Measurements from ENCODE around the genes SLC39A9 and SMOC1.

DNA sequence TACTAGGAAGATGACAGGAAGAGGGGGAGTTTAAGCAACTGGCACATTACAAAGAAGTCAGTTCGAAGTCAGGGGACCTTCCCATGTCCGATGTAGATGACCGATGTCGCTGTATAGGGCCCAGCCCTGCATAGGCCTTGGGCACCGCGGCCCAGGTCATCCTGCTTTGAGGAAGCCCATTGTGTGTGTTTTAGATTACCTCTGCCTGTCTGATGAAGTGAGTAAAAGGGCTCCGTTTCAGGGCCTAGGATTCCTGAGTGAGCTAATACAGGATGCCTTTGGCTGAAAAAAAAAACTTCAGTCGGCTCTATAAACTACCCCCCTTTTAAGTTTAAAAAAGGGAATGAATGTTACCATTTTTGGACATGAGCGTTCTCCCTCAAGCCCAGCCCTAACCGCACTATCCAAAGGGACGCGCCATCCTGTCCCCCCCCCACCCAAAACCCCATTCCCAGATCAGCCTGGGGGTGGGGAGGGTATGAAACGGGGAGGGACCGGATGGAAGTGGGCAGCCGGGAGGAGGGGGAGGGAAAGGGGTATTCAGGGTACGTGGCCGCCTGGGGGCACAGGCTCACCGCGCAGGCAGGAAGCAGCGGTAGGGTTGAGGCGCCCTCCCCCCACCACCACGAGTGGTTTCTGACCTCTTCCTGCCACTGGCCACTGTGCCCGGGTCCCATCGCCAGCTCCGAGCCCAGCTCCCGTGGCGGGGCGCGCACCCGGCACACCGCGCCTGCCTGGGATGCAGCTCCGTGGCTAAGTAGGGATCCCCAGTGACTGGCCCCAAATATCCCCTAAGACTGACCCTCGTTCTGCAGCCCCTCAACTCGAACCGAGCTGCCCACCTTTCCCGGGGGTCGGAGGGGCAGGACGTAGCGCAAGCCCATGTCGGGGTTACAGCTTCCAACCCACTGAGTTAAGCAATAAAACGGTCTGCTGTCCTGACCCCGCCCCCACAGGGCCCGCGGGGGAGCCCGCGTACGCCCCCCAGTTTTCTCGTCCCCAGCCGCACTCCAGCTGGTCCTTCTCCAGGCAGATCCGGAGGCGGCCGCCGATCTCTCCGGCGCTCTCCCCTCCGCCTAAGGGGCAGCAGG lies 1.4 kb downstream of the ACTN1 start:
- PRO-cap: bidirectional peak, plus-strand start at position 1,028 of the sequence, minus-strand start at position 915 of the sequence

DNA sequence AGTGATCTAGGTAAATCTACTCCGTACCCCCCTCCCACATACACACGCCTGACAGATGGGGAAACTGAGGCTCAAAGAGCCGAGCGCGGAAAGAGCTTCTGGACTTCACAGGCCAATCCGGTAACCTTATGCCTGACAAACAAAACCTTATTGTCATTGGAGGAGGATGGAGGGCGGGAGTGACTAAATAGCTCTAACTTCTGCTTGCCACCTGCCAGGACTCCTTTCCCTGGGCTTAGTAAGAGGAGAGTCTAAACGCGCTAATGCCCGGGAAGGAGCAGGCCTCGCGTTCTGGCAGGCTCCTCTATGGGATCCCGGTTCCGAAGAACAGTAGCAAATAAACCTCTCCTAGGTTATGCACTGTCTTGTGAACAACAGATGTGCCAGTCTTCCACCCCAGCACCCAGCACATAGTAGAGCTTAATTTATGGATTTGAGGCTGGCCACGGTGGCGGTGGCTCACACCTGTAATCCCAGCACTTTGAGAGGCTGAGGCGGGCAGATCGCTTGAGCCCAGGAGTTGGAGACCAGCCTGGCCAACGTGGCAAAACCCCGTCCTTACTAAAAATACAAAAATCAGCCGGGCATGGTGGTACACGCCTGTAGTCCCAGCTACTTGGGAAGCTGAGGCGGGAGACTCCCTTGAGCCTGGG lies 1.2 kb upstream of the ACTN1 start:
- PRO-cap: no peak

GRCh38 chr14:69004646-69005032 lies 25.5 kb upstream of the ACTN1 start:
- PRO-cap: no peak

- PRO-cap: no peak
These were observed 75.9 kb upstream of the ACTN1 start for GRCh38 chr14:69054557-69055856.

DNA sequence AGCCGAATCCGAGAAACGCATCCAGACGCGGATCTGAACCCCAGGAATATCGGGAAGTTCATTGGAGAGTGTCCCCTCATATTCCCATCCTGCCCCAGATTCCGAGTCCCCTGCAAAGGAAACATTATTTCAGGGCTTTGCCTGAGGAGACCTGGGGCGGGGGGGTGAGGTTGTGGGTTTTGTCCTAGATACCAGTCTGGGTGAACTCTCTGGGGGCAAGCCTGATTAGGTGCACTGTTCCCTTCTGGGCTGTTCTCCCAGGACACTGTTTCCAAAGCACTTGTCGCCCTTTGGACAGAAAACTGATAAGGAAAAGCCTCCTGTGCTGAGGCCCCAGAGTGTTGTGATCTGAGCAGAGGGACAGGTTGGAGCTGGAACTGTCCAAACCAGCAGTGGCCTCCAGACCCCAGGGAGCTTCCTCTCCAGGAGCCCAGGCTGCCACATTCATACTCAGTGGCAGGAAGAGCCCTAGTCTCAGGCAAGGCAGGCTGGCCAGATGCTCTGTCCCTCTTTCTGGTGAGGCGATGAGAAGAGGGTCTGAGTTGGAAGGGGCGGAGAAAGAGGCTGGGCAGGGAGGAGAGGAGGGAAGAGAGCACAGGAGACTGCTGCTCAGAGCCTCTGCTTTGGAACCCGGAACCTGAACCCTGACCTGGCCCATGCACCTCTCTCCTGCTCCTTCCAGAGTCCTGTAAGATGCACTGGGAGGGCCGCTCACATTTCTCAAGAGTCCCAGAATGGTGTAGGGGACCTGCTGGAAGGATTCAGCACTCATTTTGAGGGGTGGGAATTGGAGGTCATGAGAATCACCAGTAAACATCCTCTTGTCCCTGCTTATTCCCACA lies 1.9 kb downstream of the GALNT16 start:
- PRO-cap: no peak

DNA sequence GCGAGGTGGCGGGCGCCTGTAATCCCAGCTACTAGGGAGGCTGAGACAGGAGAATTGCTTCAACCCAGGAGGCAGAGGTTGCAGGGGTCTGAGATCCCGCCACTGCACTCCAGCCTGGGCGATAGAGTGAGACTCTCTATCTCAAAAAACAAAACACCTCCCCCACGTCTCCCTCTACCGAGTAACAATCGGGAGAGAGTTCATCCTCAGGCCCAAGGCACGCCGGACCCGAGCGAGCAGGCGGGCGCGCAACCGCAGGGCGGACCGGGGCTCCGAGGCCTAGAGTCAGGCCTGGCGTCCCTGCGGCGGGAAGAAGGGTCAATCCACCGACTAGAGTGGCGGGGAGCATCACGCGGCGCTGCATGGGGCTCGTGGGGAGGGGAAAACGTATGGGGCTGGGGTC lies 321 bp downstream of the ERH start:
- PRO-cap: no peak

GRCh38 chr14:69398180-69399082 lies at the start of gene SLC39A9:
Gene SLC39A9, plus strand, starts transcription at chr14:69398692.
- PRO-cap: bidirectional peak, plus-strand start at chr14:69398384, minus-strand start at chr14:69398290; bidirectional peak, plus-strand start at chr14:69398692, minus-strand start at chr14:69398632

GRCh38 chr14:69532635-69533143 lies 42.0 kb downstream of the CCDC177 start:
- PRO-cap: no peak

- PRO-cap: no peak
These were observed 5.2 kb upstream of the SUSD6 start for GRCh38 chr14:69606156-69606715.

- PRO-cap: no peak
These were observed 20.8 kb downstream of the SUSD6 start for GRCh38 chr14:69631983-69632761.

- PRO-cap: no peak
These were observed 32.1 kb downstream of the SUSD6 start for GRCh38 chr14:69643297-69644099.

DNA sequence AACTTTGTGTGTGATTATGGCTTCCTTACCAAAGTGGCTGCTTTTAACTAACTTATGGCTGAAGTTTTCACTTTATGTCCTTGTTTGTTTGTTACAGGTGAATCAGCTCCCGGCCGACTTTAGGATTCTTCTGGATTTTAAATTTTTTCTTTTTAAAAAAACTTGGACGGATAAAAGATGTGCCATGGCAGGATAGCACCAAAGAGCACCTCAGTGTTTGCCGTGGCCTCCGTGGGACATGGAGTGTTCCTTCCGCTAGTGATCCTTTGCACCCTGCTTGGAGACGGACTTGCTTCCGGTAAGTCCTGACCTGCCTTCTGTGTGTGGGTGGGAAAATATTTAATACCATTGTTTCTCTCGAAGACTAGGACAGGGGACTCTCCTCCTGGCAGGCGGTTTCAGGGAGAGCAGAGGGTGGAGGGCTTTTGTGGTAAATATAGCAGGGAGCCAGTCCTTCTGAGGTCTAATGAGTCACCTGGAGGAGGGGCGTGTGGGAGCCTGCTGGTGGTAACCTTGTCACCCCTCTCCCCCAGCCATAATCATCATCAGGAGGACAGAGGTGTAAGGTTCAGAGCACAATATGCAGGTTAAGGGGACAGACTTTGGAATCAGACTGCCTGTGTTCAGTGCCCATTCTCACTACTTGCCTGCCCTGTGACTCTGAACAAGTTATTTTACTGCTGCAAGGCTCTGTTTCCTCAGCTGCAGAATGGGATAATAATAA lies 47.2 kb downstream of the SUSD6 start:
- PRO-cap: no peak

DNA sequence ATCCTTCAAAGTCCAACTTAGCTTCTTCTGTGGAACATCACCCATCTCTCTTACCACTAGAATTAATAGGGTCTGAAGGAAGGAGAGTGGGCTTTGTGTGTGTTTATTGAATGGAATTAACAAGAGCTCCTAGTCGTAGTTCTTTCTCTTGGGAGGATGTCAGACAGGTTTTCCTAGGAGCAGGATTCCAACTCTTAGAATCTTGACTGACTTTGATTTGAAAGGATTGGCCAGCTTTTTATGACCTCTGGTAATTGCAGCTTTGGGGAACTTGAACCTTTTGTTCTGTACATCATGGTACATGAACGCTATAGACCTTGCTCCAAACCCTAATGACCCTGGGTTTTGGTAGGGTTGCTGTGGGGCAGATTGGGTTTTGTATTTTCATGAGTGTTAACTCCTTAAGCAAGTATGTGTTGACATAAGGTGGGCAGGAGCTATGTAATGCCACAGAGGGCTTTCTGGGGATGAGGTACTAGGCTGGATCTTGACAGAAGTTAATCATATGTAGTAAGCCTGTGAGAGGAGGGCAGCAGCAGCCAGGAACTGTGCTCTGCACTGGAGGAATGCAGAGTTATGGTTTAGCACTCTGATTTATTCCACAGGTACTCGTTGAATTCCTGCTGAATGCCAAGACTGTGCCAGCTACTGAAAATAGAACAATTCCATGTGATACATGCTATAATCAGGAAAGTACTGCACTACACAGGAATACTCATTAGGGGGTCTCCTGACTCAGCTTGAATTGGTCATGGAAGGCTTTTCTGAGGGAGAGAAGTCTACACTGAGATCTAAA lies 58.5 kb downstream of the SUSD6 start:
- PRO-cap: no peak

- PRO-cap: no peak
These were observed 63.7 kb upstream of the SRSF5 start for GRCh38 chr14:69703147-69703716.

- PRO-cap: no peak
These were observed 50.1 kb upstream of the SRSF5 start for GRCh38 chr14:69716734-69717264.

- PRO-cap: no peak
These were observed 49.2 kb upstream of the SRSF5 start for GRCh38 chr14:69717596-69718202.

DNA sequence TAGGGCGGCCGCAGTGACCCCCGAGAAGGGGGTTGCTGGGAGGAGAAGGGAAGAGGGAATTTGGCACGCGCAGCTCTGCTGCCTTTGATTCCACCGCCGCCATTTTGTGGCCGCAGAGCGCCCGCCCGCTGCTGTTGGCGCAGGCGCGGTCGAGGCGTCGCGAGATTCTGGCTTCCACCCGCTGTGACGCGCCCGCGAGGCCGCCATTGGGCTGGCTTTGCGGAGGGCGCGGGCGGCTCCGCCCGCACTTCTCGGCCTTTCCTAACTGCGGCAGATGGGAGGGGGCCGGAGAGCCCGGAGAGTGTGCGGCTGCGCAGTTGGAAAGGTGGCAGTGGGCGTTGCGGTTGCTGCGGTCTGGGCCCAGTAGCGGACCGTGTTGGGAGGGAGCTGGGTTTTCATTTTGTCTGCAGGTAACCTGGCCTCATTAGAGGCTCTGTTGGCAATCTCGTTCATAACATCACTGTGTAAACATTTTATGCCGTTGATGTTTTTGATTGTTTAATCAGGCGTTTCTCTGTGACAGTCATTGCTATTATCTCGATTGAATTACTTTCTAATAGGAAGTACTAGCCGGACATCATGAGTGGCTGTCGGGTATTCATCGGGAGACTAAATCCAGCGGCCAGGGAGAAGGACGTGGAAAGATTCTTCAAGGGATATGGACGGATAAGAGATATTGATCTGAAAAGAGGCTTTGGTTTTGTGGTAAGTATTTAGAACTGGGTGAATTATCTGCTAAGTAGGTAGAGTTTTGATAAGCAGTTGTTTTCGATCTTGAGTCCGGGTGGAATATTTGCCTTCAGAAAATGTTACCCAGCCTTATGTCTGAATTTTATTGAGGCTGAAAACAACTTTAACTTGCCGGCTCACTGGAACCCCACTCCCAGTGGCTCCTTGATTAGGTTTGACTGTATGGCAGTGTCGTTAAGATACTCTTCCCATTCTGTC lies 910 bp downstream of the SRSF5 start:
- PRO-cap: bidirectional peak, plus-strand start at position 206 of the sequence, minus-strand start at position 108 of the sequence; bidirectional peak, plus-strand start at position 273 of the sequence, minus-strand start at position 267 of the sequence

DNA sequence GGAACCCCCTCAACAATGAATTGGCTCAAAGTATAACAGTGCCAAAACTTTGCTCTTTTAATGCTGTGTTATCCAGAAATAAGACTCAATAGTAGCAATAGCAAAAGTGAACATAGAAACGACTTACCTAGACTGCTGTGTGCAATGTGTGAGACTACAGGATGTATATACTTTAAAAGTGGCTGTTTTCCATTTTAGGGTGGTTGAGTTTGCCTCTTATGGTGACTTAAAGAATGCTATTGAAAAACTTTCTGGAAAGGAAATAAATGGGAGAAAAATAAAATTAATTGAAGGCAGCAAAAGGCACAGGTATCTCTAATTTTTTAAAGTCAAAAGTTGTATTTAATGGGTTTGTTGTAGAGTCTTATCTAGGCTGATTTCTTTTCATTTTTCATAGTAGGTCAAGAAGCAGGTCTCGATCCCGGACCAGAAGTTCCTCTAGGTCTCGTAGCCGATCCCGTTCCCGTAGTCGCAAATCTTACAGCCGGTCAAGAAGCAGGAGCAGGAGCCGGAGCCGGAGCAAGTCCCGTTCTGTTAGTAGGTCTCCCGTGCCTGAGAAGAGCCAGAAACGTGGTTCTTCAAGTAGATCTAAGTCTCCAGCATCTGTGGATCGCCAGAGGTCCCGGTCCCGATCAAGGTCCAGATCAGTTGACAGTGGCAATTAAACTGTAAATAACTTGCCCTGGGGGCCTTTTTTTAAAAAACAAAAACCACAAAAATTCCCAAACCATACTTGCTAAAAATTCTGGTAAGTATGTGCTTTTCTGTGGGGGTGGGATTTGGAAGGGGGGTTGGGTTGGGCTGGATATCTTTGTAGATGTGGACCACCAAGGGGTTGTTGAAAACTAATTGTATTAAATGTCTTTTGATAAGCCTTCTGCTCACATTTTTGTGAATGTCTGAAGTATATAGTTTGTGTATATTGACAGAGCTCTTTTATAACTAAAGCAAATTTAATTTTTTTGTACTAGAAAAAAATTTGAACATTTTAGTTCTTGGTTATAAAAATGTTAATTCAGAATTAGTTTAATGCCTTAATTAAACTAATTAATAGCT lies 4.2 kb downstream of the SRSF5 start:
- PRO-cap: no peak

- PRO-cap: no peak
These were observed 12.0 kb downstream of the SRSF5 start for GRCh38 chr14:69778885-69779482.

DNA sequence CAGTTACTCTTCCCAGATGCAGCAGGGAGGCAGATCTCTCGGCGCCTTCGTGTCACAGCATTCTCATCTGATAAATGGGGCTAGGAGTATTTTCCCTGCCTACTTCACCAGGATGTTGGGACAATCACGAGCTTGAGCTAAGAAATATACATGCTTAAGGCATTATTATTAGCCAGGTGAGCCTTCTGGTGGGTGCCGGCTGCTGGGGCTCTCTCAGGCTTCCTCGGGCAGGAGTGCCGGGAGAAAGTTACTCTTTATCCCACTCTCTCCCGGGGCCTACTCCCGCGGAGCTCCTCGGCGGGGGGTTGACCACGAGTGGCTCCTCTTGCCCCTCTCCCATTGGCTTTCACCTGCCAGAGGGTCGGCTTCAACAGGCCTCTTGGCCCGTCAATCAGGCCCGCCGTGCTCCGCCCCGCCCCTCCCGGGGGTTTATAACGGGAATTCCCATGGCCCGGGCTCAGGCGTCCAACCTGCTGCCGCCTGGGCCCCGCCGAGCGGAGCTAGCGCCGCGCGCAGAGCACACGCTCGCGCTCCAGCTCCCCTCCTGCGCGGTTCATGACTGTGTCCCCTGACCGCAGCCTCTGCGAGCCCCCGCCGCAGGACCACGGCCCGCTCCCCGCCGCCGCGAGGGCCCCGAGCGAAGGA lies at the start of gene SMOC1:
Gene SMOC1, plus strand, starts transcription at position 460 of the 645 bp plus-strand sequence.
- PRO-cap: no peak

All from NALM6 (cell line).